ENCODE measurements around a stretch of chr11.

GRCh38 chr11:128695533-128696748, 2.1 kb downstream of the FLI1 start:
- RRBS = no CpG with 5 or more reads among the region's 10 CpGs

GRCh38 chr11:128722436-128722967, 28.6 kb downstream of the FLI1 start:
- RRBS = no CpG with 5 or more reads among the region's 8 CpGs

DNA sequence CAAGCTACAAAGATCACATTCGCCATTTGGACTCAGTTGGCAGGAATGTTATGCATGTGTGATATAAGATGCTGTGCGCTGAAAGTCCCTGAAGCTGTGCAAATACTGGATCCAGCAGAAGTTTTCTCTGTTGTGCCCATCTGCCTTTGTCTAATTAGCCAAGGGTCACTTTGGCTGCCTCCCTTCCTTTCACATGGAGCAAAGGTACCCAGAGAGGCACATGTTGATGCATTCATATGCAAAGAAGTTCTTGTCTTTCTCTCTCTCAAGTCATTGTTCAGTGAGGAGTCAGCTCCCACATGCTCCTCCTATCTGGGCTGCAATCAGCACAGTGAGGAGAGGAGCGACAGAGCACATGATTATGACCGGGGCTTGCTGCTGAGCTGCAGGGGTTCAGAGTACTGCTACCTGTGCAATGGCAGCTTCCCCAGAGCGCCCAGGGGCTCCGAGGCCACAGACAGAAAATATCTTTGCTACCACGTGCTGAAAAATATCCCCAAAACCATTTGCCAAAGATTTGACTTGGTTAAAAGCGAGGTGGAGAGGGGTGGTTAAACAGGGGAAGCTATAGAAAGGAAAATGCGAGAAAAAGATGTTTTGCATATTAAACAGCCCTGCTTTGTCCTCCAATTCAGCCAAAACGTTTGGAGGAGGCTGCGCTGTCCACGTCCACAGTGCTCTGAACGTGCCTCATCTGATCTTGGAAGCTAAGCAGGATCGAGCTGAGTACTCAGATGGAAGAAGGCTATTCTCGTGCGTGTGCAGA, 39.9 kb downstream of the FLI1 start:
- RRBS = no CpG with 5 or more reads among the region's 16 CpGs

GRCh38 chr11:128745945-128746416, 52.1 kb downstream of the FLI1 start:
- RRBS = no CpG with 5 or more reads among the region's 6 CpGs

DNA sequence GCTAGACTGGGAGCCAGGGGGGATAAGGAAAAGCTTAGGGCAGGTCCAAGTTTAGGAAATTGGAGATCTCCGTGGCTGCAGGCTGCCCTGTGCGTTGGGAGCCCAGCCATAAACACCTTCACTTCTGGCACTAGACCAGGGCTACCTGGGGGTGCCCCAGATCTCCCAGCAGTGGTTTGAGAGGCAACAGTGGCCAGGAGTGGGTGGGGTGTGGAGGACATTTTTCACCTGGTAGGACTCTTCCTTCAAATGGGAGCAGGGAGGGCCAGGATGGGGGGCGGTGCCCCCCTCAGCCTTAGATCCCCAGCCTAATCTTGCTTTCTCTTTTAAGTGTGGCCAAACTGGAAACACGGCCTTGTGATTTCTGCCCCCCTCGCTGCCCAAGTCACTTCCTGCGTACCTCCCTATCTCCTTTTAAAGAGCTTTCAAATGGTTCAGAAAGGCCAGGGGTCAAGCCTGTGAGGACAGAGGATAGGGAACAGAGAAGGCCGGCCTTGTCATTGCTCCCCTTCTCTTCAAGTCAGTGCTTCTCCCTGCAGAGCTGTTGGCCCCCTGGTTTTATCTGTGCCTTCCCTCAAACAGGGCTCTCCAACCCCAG, 777 bp downstream of the KCNJ5 start:
- RRBS = no CpG with 5 or more reads among the region's 7 CpGs

GRCh38 chr11:128905963-128906258, 14.8 kb downstream of the KCNJ5 start:
- RRBS = no CpG with 5 or more reads among the region's 6 CpGs

GRCh38 chr11:128928445-128928943, 14.2 kb downstream of the TP53AIP1 start:
- RRBS = 53% methylated on average over 2 of the region's 5 CpGs

DNA sequence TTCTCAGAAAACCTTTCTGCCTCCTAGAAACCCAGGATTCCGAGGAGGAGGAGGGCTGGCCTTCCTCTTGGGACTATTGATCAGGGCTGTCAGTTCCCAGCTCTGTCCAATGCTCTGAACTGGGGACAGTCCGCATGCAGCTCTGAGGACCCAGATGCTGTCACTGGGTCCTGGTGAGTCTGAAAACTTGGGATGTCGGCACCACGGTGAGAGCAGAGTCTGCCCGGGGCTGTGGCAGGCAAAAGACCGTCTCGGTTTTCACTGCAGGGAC, 5.3 kb downstream of the TP53AIP1 start:
- RRBS = no CpG with 5 or more reads among the region's 7 CpGs

- RRBS = 94% methylated on average over 7 of the region's 22 CpGs
Observed at GRCh38 chr11:128969201-128970037, 26.7 kb upstream of the TP53AIP1 start.

DNA sequence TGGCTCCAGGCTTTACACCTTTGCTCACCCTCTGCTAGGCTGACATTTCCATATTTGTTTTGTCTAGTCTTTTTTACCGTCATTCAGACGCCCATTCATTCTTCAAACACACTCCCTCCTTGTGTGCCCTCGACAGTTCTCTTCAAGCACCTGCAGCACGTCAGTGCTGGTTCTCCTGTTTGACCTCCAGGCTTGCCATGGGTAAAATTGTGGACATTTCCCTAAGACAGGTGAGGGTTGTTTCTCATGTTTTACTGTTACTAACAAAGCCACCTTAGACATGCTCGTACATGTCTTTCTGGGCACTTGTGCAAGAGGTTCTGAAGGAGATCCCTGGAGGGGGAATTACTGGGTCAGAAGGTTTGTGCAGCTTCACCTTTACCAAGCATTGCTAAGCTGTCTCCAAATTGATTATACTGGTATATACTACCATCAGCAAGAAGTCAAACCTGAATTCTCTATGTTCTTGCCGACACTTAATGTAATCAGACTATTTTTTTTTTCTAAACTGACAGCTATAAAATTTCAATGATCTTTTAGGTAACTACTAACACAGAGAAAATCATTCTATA, 189.7 kb upstream of the TMEM45B start:
- RRBS = no CpG with 5 or more reads among the region's 6 CpGs

DNA sequence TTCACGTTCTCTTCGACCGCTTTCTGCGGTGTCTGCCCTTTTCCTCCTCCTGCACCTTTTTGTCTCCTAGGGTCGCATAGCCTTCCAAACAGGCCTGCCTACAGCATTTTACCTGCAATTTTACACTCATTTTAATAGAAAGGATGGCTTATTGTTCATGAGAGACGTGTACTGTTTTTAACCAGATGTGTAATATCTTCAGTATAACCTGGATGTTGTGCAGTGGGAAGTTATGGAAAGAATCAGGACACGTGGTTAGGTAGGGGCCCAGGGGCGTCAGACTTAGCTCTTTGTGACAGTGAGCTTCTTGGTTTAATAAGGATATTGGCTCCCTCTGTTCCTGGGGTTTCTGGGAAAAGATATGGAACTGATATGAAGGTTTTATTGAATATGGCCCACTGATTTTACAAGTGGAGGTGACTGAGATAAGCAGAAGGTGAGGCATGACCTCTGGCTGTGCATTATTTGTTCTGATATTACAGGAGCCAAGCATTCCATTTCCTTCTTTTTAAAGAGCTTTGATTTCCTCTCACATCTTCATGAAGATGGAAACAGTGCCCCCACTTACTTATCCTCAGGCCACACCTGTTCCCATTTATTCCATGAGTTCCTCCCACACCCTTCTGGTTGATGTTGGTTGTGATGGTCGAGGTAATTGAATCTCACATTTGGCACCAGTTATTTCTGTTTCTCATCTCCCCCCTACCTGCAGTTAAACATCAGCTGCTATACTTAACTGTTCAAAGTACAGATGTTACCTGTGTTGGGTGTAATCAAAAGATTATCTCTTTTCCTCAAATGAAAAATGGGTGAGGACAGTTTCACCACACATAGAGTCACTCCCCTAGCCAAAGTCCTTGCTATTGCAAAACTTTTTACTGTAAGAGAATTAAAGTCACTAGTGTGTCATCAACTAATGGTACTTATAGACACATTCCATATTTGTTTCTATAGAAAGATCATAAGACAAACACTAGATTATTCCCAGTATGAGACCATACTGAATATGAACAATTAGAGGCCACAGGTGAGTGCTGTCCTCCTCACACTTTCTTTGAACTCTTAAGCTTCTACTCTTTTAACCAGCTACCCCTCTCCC, 1.8 kb downstream of the TMEM45B start:
- RRBS = no CpG with 5 or more reads among the region's 9 CpGs

DNA sequence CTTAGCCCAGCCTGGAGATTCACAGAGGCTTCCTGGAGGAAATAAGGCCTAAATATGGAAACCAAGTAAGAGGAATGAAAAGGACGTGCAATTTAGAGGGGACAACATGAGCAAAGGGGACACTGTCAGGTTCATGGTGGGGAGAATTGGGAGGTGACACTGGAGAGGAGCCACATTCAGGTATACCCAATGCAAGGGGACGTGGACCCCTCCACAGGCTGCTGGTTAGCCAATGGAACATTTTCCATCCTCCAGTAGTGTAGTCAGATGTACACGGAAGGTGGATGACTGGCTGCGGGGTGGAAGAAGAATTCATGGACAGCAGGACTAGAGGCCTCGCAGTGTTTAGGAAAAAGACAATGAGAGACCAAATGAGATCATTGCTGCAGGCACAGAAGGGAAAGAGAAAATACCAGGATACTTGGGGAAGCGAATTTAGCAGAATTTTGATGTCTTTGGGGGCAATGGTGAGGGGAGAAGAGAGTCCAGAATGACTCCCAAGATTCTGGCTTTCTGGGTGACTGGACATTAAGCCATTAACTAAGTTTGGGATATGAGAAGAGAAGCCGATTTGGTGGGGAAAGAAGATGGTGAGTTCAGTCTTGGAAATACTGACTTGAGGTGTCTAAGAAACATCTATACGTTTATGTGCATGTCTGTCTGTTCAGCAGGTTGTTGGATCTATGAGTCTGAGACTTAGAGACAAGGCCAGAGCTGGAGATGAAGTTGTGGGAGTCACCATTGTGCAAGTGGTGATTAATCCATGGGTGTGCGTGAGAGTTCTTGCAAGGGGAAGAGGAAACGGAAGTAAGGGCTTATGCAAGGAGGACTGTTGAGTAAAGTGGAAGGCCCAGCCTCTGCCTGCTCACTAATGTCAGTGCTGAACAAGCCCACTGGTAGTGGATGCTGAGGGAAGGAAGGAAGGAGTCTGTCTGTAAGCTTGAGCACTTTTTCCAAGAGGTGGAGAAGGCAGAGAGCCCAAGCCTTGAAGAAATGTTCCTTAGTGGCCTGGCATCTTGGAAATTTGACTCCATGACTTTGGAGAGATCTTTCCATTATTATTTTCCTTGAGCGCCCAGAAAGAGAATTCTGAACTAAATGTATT, 9.5 kb downstream of the TMEM45B start:
- RRBS = no CpG with 5 or more reads among the region's 11 CpGs

DNA sequence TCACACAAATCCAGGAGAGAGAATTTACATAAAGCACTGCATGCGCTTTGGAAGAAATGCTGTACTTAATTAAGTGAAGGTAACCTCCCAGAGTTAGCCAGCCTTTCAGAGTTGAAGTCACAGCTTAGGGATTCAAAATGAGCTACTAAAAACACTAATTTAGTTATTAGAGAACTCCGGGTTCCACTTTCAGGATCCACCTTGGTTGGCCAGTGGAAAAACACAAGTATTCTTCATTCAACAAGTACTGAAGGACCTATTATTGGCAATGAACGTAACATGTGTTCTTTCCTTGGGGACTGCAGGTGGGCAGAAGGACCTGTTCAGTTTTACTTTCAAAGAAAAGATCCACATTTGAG, 34.7 kb downstream of the NFRKB start:
- RRBS = no CpG with 5 or more reads among the region's 3 CpGs

- RRBS = no CpG with 5 or more reads among the region's 12 CpGs
Observed at GRCh38 chr11:130000555-130001010, 2.1 kb downstream of the PRDM10 start.

DNA sequence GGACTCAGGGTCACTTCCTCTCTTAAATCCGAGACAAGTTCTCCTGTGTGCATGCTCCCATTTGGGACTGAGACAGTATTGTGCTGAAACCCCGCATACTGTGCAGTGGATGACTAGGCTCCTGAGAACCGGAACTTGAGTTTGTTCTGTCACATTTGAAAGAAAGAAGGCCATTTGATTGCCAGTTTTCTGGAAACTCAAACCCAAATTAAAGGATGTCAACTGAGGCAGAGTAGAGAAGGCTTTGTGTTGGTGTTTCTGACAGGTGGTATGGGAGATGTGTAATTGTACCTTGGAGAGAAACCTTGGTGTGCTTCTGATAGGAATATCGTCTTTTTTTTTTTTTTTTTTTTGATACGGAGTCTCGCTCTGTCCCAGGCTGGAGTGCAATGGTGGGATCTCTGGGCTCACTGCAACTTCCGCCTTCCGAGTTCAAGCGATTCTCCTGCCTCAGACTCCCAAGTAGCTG, 2.5 kb downstream of the APLP2 start:
- RRBS = no CpG with 5 or more reads among the region's 9 CpGs

DNA sequence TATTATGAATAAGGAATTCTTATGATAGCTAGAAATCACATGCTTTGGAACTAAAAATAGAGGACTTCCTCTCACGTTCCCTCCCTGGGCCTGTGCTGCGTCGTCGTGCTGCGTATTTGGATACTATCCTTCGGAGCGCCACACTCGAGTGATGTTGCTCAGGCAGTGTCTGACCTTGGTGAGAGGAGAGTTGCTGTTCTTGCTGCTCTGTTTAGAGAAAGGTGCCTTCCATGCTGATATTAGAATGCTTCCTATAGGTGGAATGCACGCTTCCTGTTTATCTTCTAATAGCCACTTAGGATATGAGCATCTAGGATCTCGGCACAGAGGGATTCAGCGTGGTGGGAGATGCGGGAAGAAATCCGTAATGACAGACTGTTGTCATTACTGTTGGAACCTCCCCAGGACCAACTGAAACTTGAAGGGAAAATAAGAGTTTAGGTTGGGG, 20.1 kb upstream of the ST14 start:
- RRBS = no CpG with 5 or more reads among the region's 13 CpGs

GRCh38 chr11:130318739-130319057, 4.0 kb upstream of the ZBTB44 start:
- RRBS = no CpG with 5 or more reads among the region's 4 CpGs

- RRBS = no CpG with 5 or more reads among the region's 15 CpGs
Observed at GRCh38 chr11:130865304-130866094, 50.8 kb downstream of the SNX19 start.

- RRBS = 2% methylated on average over 61 of the region's 74 CpGs
Observed at GRCh38 chr11:131910241-131910868, 539.9 kb downstream of the NTM start.

DNA sequence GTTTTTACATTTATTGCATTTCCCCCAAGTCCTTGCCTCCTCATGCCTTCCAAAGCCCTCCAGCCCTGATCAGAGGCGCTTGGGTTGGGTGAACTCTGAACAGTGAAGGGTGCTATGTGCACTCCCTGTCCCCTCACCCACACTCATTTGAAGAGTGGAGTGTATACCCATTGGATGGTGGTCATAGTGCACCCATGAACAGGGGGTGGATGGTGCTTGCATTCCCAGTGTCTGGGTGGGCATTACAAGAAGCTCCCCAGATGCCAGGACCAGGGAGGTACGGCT, 493.0 kb downstream of the OPCML start:
- RRBS = no CpG with 5 or more reads among the region's 2 CpGs

Measured in iris pigment epithelial cell (primary cell).